Skin of body (tissue), 2 donors: Measurements from ENCODE around the gene CAMK1.

GRCh38 chr3:9769429-9770273 lies at the start of gene CAMK1:
CAMK1 (minus strand) TSS chr3:9769947.
- RAMPAGE, long total RNA, result no peak

- RAMPAGE, long total RNA, result no peak
Measured at GRCh38 chr3:9779699-9780959, 10.4 kb upstream of the CAMK1 start.

DNA sequence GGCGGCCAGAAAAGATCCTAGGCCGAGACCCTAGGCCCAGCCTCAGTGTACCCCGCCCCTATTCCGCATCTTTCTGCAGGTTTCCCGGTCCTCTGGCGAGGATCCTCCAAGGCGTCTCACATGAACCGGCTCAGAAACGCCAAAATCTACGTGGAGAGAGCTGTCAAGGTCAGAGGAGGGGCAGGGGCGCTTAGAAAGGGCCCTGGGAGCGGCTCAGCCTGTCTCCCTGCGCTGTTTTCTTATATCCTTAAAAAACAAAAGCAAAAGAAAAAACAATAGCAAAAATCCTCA lies 425 bp downstream of the TTLL3 start:
- RAMPAGE, long total RNA, result no peak

DNA sequence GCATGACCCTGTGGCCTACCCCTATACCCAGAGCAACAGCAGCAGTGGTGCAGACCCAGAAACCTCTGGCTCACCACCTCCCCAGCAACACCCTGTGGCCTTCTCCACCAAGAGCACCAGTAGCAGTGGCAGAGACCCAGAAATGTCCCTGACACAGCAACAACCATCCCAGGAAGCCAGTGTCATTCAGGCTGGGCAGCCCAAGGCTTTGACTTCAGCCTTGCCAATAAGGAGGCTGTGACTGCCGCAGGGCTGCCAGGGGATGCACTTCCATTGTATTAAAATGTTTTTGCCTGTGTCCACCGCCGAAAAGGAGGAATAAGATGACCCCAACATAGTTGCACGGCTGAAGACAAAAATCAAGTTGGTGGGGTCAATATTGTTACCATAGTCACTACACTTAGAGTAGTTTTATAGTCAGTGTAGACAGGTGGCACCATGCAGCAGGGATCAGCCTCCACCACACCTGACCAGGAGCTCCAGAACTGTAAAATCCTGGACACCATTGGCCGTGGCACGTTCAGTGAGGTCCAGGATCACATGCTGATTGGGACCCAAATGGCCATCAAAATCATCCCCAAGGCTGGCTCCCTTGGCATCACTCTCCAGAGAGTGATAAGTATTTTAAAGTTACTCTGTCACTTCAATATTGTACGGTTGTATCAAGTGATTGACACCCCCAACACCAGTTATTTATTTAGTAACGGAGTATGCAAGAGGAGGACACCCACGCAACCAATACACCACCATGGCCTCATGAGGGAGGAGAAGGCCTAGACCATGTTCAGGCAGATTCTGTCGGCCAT lies 16.6 kb upstream of the EMC3 start:
- RAMPAGE, long total RNA, result no peak

- RAMPAGE, long total RNA, result no peak
Measured at GRCh38 chr3:10022482-10023096, 3.6 kb upstream of the FANCD2 start.

GRCh38 chr3:10205398-10206267 lies 40.9 kb downstream of the IRAK2 start:
- RAMPAGE, long total RNA, result no peak

DNA sequence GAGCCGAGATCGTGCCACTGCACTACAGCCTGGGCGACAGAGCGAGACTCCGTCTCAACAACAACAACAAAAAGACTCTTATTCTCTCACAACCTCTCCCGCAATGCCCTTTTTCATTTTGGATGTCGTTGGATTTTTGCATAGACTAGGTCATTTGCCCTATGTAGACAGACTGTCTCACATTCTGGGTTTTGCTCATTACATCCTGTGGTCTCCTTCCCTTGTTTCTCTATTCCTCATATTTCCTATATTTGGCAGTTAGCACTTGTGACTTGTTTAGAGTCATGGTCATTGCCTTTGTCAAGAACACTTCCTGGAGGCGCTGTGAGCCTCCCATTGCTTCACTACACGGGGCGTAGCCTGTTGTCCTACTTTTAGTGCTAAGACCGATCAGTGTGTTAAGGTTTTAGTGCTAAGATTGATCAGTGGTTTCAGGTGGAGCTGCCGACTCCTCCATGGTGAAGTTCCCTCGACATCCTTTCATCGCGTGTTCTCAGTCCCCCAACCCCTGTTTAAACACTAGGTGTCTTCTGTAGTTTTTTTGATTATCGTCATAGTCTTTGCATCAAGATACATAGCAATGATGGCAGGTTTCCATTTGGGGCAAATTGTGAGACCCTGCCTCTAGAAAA lies 16.1 kb upstream of the TATDN2 start:
- RAMPAGE, long total RNA, result no peak

- RAMPAGE, long total RNA, result no peak
Measured at GRCh38 chr3:10309744-10310352, 11.1 kb downstream of the SEC13 start.

DNA sequence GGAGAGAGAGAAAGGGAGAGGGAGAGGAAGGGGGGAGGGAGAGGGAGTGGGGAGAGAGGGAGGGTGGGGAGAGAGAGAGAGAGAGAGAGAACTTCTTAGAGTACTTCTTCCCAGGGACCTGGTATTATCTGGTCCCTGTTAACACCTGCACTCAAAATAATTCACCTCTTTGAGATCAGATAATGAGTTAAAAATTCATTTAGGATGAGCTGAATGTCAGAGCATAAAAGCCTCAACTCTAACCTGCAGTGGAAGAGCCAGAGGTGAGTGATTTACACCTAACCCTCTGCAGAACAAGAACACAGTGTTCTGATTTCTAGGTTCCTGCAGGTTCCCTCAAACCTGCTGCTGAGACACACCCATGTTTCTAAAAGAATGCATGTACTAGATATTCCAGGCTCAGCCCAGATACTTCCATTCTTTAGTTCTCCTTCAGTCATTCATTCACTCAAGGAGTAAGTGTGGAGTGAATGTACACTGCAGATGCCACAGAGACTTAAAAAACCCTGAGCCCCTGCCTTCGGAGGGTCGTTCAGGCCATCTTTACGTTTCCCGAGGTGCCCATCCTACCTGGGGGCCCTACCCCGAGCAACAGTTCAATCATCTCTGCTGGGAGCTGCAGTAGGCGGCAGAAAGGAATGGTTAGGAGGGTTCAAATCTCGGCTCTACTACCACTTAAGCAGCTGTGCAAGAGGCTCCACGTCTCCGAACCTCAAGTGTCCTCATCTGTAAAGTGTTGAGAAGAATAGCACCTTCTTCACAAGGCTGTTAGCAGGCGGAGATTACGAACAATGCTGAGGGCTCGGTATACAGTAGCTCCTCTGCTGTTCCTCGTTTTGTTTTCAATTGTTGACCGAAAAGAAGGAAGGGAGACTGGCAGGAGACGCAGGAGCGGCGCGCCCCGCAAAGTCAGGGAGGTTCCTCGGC lies 710 bp downstream of the SEC13 start:
- RAMPAGE, long total RNA, result no peak

- RAMPAGE, long total RNA, result no peak
Measured at GRCh38 chr3:10505990-10506623, 721 bp upstream of the ATP2B2 start.

GRCh38 chr3:10702897-10703562 lies 113.0 kb upstream of the SLC6A11 start:
- RAMPAGE, long total RNA, result no peak

DNA sequence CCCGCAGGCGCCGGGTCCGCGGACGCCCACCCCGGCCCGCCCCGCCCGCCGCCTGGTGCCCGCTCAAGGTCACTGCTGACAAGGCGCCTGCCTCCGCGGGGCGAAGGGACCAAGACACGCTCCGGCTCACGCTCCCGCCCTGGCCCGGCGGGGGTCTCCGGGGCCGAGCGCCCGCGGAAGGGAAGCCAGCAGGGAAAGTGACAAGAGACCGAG lies 108.5 kb upstream of the SLC6A11 start:
- RAMPAGE, long total RNA, result no peak

DNA sequence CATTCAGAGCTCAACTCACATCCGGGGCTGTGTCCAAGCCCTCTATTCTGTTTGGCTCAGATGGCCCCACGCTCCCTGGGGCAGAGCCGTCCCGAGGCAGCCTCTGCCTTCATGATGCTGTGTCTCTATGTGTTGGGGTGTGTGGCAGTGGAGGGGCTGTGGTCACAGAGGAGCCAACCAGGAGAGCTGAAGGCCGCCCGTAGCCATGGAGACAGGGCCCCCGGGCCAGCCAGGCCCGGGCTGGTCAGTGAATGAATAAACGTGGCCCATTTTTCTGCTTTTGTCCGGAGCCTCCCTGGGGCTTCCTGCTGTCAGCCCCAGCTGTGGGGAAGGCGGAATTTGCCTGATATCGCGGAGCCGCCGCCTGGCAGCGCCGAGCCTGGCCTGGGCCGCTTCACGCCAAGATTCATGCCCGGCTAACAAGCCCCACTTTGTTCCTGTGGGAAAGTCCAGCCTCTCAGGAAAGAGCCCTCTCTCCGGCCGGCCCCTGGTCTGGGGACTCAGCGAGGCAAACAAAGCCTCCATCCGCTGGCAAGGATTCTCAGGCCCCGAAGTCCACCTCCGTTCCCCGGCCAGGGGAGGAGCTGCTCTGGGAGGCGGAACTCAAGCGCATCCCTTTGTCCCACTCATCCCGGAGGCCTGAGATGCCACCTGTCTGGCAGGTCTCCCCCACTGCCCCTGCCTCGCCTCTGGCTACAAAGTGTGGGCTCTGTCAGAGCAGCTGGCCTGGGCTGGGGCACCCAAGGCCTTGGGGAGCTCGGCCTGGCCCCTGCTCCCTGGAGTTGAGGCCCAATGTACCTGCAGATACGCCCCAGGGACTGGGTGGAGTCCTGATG lies 51.7 kb upstream of the SLC6A11 start:
- RAMPAGE, long total RNA, result no peak

- RAMPAGE, long total RNA, result no peak
Measured at GRCh38 chr3:11247219-11247765, 24.9 kb upstream of the ATG7 start.

- RAMPAGE, long total RNA, result no peak
Measured at GRCh38 chr3:11523168-11524101, 120.3 kb downstream of the VGLL4 start.

GRCh38 chr3:11529709-11530592 lies 113.8 kb downstream of the VGLL4 start:
- RAMPAGE, long total RNA, result no peak

DNA sequence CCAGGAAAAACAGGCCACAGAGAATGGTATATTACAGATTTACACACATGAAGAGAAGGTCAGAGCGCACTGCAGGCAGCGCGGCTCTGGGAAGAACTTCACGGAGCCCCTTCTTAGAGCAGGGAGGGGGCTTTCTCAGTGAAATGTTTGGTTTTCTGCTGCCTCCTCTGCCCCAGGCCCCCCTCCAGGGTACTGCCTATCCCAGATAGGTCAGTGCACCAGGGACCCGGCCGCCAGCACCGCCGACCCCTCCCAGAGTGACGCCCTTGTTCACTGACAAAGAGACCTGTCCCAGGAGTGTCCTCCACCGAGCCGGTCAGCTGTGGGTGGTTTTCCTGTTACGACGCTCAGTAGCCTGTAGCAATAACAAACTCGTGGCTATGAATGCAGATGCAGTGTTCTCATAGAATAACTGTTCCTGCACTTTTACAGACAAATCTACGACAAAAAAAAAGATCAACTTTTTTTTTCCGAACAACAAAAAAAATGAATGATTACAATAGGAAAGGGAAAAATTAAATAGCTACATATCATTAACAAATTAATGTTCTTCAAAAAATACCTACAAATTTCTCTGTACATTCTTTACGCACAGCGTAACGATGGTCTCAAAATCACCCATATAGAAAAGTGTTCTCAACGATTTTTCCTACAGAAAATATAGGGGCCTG lies 87.4 kb downstream of the VGLL4 start:
- RAMPAGE, long total RNA, result no peak

DNA sequence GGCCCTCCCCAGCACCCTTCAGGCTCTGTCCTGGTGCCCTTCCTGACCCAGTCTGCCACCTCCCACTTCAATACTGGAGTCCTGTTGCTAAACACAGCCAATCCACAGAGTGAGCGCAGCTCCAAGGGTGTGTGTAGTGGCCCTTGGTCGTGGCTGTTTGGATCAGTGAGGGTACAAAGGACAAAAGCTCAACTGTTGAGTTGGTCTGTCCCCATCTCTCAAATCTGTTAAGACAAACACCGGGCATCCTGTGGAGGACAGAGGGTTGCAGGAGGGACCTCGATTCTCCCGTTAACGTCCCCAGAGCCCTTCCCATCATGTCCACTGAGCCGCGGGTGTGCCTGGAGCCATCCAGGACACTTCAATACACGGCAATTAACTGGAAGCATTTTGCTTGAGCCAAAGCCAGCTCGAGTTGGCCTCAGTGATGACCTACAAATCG lies 84.2 kb downstream of the VGLL4 start:
- RAMPAGE, long total RNA, result no peak

DNA sequence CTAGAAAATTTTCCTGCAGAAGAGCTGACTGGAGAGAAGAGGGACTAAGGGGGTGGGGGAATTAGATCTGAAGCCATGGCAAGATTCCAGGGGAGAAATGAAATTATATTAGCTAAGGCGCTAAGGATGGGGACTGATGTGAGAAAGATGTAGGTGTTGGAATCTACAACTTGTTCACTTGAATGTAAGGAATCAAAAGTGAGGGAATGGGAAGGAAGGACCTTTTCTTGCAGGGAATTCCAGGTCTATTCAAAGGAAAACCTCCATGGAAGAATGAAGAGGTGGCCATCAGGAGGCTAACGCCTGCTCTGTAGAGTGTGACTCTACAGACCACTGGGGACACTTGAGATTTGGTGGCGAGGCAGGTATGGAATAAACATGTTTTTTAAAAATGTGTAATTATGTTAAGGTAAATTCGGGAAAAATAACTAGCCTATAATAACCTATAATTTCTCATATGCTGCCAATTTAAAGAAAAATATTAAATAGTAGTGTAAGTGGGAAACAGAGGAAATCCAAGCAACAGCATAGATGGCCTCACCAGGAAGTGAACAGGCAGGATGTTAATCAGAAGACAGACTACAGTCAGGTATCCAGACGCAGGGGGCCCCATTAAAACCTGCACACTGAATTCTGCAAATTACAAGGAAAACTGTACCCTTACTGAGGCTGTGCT lies 1.4 kb downstream of the TAMM41 start:
- RAMPAGE, long total RNA, result no peak

DNA sequence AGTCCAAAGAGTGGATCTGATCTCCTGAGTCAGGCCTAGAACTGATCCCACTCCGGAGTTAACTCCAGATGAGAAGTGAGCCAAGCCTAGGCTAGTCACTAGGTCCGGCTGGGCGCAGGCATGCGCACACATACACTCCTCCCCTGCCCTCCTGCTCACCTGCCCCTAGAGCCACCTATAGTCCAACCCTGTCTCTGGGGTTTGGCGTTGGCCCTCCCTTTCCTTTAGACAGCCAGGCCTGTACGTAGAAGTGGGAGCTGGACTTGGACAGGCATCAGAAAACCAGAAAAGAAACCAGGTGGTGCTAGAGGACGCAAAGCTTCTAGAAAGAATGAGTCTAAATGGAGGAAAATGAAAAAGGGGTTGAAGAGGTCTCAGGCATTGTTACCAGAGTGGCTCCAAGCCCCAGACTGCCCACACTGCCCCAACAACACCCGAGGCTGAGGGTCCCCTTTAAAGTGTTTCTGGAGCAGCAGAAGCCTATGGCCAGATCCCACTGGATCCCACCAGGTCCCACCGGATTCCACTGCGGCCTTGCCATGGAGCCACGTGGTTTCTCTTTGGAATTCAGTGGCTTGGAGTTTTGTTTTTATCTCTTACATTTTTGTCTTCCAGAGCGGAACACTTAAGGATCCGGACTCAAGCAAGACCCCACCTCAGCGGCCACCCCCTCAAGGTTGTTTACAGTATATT lies 24.1 kb upstream of the TIMP4 start:
- RAMPAGE, long total RNA, result no peak